PC-3 (cell line): ENCODE data around the gene DUSP2.

DNA sequence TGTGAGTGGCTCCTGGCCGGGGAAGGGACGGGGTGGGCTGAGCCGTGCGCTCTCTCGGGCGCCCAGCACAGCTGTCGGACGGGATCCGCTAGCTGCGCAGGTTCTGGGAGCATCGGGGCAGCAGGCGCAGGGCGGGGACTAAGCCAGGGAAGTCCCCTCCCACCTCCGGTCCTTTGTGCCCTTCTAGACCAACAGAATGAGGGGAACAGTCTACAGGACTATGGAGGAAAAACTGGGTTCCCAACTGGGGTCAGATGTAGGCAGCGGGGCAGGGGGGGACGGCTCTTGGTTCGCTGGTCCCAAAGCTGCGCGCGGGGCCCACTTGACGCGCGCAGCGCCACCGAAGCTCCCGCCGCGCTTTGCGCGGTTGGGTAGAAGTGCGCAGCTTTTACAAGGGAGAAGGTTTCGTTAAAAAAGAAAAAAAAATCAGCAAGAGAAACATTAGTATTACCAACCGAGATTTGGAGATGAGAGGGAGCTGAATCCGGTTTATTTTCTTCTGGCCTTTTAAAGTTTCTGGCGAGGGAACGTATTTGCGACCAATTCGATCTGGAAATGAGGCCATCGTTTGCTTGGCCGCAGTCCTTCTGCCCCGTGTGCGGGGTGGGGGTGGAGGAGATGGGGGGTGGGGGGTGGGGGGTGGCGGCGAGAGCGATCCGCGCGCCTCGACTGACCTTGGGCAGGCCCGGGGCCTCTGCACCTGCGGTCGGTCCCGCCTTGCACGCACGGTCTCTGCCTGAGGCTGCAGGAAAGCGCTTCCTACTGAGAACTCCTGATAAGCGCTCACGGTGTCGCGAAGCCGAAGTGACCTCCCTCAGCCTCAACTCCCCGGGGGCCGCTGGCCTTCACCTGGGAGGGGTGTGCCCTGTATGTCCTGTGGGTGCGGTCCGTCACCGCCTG, 627 bp downstream of the MAL start:
- RAMPAGE, long total RNA: no peak

DNA sequence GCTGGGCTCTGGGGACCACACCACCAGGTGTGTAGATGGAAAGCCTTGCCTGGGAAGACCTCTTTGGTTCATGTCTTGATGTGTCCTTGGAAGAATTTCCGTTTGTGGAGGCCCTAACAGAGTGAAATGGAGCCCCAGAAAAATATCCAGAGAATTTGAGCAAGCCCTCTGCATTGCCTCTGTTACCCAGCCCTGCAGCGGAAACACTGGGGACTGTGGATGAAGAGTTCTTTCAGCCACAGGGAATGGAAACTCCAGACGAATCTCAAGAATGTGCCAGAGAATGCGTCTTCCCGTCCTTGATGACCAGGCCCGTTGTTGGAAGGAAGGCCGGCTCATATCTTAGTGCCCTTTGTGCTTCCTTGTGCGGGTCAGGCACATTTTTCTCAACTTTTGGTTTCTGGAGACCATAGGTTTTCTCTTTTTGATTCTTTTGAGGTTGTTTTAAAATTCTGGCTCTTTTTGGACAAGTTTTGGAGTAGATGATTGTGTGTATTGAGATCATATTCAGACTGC, 15.5 kb downstream of the MAL start:
- RAMPAGE, long total RNA: no peak

DNA sequence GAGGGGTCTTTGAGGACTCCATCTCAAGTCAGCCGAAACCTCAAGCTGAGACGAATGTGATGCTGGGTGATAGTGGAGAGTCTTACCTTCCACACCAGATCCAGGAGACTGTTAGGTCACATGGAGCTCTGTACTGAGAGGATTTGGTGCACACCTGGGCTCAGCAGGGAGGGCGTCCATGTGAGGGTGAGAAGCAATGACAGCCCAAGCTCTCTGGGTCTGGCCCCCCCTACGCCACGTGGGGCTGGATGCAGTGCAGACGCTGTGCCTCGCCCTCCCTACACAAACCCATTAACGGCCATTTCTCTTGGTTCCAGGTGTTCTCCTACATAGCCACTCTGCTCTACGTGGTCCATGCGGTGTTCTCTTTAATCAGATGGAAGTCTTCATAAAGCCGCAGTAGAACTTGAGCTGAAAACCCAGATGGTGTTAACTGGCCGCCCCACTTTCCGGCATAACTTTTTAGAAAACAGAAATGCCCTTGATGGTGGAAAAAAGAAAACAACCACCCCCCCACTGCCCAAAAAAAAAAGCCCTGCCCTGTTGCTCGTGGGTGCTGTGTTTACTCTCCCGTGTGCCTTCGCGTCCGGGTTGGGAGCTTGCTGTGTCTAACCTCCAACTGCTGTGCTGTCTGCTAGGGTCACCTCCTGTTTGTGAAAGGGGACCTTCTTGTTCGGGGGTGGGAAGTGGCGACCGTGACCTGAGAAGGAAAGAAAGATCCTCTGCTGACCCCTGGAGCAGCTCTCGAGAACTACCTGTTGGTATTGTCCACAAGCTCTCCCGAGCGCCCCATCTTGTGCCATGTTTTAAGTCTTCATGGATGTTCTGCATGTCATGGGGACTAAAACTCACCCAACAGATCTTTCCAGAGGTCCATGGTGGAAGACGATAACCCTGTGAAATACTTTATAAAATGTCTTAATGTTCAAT, 27.8 kb downstream of the MAL start:
- RAMPAGE, long total RNA: no peak

GRCh38 chr2:95074548-95075222, 46.9 kb downstream of the MRPS5 start:
- RAMPAGE, long total RNA: no peak

DNA sequence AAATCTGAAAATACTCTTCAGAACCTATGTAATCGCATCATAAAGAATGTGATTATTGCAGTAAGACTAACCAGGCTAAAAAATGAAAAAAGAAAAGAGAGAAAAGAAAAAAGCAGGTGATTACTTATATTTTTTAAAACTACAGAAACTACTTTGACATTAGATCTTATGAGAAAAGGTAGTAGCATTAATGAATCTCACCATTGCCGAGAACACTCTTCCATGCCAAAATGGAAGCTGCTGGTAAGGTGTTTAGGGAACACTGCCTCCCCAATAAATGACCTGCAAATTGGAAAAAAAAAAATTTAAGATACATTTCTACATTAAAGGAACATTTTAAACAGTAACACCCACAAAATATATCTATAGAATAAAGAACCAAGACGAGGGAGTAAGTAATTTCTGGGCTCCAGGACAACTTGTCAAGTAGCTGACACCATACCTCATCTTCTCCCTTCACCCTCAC, 3.9 kb downstream of the MRPS5 start:
- RAMPAGE, long total RNA: no peak

DNA sequence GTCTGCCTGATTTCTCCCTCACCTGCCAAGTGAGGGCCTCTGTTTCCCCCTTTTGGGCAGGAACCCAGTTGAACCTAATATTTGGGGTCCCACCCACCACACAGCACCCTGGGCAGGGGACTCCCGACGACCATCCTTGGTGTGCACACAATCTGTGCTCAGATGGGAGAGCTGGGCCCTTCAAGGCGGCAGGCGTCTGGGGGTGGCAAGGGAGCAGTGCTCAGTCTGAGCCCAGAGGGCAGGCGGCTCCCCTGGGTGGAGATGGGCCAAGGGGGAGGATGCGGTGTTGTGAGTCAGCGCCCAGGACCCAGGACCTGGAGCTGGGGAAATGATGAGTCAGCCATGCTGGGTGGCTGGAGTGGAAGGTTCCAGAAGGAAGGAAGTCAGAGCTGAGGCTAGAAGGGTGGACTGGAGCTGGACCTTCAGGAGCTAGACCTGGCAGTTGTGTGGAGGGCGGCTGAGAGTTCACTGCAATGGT, 3.8 kb downstream of the PROM2 start:
- RAMPAGE, long total RNA: no peak

DNA sequence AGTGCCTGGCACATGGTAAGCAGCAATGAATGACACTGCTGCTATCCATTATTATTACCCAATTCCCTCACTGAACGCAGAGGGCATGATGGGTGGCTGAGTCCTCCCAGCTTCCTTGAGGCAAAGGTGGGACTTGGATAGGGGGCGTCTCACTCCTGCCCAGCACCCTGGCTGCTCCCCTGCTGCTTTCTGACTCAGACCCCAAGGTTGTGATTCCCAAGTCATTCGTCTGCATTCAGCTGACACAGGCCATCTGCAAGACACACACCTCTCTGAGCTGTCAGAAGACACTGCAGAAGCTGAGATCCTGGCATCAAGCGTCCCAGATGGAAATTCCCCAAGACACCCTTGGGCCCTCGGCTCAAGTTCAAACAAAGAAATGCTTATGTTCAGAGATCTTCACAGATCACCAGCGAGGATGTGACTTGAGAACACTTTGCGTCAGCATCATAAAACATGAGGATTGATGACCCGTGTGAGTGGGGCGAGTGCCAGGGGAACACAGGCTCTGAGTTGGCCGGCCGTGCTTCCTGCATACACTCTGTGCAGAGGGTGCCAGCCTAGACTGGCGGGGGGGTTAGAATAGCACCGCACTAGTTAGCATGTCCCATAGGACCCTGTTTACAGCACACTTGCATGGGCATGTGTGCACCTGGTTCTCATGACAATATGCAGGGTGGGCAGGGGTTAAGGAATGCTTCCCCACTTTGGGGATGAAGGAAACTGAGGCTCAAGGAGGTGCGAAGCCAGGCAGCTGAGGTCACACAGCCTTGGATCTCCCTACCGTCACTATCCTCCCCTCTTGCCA, 36.7 kb downstream of the KCNIP3 start:
- RAMPAGE, long total RNA: no peak

DNA sequence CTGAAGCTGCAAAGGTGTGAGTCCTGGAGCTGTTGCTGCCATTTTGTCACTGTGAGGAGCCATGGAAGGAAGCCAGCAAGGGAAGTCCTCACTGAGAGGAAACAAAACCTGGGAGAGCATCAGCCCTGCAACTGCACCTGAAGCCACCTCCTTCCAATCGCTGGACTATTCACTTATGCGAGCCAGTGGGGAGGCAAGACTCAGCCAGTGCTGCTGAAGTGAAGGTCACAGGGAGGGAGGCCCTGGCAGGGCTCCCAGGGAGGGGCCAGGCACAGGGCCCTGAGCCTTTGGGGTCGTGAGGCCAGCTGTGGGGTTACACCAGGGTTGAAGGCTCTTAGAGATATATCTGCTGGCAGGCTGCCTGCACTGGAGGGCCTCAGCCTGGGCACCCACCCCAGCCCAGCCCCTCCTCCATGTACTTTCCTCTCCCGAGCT, 10.7 kb upstream of the FAHD2A start:
- RAMPAGE, long total RNA: no peak

GRCh38 chr2:95695446-95696278, 103.9 kb downstream of the TRIM43 start:
- RAMPAGE, long total RNA: no peak

DNA sequence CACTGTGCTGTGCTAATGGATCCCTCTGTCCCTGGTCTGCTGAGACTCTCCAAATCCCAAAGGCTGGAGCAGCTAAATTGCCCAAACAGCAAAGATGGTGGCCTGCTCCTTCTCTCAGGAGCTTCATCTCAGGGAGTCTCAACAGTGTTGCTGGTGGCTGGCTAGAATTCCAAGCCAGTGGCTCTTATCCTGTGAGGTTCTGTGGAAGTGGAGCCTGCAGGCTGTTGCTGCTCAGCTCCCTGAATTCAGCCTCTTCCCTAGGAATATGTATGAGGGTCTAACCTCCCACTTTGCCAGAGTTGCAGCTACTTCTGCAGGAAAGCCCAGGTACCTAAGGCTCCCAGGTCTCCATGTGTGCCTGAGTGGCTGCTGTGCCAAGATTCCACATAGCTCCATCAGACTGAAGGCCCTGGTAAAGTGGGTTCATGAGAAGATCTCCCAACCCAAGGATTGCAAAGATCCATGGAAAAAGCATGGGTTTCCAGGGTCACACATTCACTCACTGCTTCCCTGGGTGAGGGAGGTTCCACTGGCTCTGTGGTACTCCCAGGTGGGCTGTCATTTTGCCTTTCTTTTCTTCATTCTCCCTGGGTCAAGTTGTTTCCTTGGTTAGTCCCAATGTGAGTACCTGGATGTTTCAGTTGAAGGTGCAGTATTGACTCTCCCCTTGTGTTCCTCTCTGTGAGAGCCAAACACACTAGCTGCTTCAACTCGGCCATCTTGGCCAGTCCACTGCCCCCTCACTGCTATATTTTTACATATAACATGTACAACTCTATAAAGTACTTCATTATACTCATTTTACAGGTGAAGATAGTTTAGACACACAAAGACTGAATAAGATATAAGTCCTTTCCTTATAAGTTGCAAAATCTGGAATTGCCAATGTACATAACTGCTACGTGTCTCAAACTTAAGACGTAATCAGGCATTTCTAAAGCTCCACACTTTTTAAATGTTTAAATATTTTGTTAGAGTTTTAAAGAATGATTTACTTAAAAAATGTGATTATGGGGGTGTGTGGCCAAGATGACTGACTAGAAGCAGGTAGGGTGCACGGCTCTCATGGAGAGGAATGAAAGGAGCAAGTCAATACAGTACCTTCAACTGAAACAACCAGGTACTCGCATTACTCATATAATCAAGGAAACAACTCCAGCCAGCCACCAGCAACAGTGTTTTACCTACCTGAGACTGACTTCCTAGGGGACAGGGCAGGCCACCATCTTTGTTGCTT, 161.2 kb downstream of the ANKRD36C start:
- RAMPAGE, long total RNA: no peak

DNA sequence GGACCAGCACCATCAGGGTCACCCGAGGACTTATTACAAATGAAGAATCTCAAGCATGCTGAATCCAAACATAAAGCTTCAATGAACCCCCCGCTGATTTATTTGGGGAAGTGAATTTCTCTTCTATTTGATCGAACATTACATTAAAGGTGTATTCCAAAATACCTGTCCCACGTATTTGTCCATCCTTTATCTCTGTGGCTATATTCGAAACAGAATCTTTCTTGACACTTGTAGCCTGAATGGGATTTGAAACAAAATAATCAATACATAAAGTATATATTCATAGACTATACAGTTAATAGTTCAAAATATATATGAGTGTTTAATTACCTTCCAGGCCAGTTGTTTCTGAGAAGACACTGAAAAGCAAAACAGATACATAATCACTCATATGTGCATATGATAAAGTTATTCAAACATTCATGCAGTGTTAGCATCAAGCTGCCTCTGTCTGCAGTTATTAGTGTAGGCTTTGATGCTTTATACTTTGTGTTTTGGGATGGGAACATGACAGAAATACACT, 105.7 kb downstream of the ANKRD36C start:
- RAMPAGE, long total RNA: no peak

DNA sequence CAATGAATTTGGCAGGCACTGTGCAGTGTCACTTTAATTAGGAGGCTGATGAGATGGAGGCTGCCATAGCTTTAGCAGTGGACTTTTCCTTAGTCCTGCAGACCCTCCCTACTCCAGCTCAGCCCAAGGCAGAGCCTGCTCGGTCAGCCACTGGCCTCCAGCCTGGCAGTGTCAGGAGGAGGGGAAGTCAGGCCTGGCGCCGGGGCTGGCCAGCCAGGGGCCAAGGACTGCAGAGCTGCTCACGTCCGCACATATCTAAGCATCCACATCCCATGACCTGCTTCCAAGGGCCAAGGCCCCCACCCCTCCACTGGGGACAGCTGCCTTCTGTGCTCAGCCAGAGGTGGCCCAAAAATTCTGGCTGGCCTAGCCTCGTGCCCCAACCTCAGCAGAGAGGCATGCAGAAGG, 33.2 kb downstream of the ADRA2B start:
- RAMPAGE, long total RNA: no peak

GRCh38 chr2:96112847-96113309, 3.5 kb downstream of the ADRA2B start:
- RAMPAGE, long total RNA: no peak

- RAMPAGE, long total RNA: no peak
Measured at GRCh38 chr2:96142523-96143477, 2.4 kb downstream of the DUSP2 start.

DNA sequence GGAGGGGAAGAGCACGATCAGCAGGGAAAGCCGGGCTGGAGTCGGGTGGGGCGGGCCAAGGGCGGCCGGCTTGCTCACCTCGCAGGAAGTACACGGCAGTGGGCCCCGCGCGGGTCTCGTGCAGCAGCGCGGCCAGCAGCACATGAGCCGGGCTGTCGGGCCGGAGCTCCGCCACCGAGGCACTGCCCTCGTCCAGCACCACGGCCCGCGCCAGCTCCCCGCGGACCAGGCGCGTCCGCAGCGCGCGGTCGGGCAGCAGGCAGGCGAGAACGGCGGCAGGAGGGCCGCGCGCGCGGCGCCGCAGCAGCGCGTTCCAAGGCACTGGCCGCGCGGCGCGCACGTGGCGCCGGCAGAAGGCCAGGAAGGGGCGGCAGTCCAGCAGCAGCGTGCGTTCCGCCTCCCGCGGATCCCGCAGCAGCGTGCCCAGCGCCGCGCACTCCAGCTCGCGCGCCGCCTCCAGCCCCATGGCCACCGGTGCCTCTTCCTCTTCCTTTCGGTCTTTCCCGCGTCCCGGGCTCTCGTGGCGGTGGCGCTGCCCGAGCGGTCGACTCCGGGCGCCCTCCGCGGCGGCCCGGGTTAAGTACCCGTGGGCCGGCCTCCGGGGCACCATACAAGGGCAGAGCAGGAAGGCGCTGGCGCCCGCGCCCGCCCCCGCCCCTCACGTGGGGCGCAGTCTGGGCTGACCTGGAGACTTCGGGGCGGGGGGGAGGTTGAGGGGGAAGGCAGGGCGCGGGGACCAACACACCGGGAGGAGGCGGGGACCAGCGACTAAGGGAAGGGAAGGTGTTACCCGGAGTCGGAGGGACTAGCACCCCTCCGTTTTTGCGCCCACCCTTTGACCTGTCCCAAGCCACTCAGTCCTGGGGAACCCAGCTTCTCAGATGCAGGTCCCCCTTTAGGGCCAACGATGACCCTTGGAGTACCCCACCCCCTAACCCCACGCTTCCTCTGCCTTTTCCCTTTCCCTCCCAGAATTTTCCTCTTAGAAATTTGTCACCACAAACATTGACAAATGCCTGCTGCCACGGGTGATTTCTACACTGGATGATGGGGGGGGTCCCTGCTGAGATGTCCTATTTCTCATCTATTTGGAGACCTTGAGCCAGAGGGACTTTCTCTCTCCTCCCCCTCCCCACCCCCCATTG, at the start of gene DUSP2:
TSS of gene DUSP2 (minus strand) at position 552 of the 1,145 bp plus-strand sequence.
- RAMPAGE, long total RNA: no peak

DNA sequence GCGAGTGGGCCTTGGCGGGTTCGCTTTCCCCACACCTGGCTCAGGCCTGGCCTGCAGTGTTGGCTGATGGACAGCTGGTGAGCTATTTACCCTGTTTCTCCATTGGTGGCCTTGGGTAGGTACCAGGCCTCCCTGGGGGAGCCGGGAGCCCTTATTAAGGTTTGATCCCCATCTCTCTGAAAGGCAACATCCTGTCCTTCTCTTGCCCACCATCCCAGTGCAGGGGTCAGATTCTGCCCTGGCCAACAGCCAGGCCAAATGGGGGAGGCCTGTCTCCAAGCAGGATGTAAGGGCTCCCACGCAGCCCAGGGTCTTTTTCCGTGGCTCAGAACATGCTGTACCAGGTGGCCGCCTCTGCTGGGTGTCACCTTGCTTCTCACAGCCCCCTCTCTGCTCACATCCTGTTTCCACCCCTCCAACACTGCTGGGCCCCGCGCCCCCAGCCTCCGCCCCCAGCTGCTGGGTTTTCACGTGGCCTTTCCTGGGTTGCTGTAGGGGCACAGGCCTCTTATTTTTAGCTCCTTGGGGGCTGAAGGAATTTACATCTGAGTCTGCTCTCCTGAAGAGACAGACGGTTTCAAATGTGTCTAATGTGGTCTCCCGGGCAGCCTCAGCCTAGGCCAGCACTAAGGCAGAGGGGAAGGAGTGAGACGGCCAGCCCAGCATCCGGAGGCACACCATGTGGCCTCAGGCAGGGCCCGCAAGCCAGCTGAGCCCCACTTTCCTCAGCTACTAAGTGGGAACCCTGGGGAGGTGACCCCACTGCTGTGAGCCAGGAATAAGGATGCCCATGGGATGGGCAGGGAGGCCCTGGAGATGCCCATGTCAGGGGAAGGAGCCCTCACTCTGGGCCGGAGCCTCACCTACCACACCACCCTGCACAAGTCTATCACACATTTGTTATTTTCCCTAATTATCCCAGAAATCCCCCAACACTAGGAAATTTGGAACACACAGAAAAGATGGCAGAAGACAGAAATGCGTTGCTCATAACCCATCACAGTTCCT, 18.6 kb upstream of the DUSP2 start:
- RAMPAGE, long total RNA: no peak

DNA sequence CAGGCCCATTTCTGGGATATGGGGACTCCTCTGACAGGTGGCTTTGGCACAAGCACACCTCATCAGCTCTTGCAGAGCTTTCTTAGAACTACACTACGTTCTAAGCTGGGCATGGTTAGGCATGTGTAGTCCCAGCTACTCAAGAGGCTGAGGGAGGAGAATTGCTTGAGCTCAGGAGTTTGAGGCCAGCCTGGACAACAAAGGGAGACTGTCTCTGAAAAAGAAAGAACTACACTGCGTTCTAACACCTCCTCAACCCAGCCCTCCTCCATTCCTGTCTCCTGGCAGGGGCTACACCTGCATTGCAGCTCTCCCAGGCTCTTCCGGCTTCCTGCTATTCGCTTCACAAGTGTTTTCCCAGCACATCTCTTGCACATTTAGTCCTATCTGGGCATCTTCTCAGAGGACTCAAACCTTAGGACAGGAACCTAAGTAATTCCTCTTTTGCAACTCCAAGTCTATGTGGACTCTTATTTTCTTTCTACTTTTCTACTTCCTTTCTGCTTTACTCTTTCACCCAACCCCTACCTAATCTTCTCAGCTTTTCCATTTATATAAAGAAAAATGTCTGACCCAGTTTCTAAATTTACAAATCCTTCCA, 25.6 kb upstream of the STARD7 start:
- RAMPAGE, long total RNA: no peak

- RAMPAGE, long total RNA: no peak
Measured at GRCh38 chr2:96254512-96255181, 11.2 kb downstream of the TMEM127 start.

DNA sequence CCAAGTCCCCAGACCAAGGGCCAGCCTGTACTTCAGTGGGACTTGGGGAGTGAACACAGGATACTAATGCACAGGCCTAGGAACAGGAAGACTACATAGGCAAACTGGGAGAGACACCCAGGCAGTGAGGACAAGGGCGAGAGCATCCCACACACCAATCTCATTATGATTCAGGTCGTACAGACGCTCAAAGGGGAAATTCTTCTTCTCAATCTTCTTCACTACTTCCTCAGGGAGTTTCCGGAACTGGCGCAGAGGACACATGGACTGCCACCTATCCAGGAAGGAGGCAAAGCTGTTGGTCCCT, 18.1 kb downstream of the SNRNP200 start:
- RAMPAGE, long total RNA: no peak

GRCh38 chr2:96408680-96409462, 73.3 kb downstream of the NCAPH start:
- RAMPAGE, long total RNA: no peak